Mesenchymal stem cell of Wharton's jelly (primary cell): ENCODE measurements around the gene LBX2.

DNA sequence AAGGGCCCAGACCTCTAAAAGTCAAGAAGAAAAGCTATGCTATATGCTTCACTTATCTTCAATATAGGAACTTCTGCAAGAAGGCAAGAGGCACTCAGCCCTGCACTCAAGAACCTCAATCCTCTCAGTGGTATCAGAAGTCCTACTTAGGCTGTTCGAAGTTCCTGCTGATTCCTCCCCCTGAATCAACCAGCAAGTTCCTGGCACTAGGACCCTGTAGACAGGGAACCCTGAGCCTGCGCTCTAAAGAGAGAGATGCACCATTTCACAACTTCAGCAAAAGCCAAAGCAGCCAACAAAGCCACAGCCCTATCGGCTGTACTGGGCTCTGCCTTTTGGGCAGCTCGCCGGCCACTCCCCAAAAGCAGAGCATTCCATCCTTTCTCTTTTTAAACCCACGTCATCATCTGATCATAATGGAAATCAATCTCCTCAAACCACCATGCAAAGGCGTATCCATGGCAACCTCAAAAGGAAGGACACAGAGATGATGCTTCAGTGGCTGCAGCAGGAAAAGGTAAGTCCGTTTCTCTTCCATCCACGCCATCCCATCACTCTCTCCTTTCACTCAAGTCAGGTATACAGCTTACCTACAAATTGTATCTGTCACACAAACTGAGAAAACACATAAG lies 5.2 kb upstream of the DCTN1 start:
- CAGE, long polyA plus RNA: no peak

DNA sequence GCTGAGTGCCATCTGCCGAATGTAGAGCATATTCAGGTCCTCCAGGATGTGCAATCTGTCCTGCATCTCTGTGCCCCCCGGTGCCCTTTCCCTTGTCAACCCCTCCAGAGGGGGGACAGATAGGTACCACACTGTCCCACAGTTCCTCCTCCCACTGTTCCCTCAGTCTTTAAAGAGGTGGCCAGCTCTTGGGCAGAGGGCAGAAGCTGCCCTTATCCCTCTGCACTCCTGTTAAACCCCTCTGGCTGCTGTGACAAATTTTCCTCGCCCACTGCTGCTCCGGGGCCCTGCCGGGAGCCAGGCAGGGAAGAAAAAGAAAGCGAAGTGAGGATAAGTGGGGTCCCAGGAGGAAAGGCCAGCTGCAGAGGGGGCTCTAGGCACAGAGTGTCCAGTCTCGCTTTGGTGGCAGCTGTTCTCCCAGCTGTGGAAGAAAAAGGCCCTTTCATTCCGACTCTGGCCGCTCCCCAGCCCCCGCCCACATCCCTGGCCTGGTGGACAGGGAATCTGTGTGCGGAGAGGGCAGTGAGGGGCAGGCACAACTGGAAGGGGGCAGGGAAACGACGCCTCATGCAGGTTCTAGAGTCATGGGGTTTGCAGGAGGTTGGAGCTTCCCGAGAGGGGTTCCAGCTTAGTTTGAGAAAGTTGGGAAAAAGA lies 2.1 kb downstream of the RTKN start:
- CAGE, long polyA plus RNA: no peak

DNA sequence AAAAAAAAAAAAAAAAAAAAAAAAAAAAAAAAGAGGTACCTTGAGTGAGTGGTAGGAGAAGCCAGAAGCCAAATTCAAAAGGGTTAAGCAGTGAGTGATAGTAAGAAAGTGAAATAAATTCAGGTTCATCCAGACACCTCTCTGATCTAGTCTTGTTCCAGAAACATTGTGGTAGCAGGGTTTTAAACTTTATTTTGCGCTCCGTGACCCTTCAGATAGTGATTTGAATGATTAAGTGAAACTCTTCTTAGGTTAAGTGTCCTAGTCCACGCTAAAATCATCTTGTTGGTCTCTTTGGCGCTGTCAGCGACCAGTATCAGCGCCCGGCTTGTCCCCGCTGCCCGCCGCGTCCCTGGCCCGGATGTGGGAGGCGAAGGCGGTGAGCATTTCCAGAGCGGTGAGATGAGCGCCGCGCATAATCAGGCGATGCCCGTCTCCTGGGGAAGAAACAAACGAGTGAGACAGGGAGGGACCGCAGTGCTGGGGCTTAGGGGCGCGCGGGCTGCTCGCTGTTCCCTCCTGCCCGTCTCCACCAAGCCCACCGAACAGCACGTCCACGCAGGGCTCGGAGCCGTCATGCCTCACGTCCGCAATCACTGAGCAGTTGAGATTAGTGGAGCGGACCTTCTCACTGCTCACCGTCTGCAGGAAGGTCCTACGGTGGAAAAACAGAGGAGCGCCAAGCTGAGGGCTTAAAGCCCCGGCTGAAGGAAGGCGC lies 505 bp downstream of the MRPL53 start:
- CAGE, long polyA plus RNA: start-site peak on the minus strand centred at position 352 of the sequence, 168 bp wide, 32 and 23 reads in 2 replicates

- CAGE, long polyA plus RNA: no peak
These were observed at the start of gene LBX2 for GRCh38 chr2:74499386-74500010. TSS of gene LBX2 (minus strand) at chr2:74499603.

- CAGE, long polyA plus RNA: no peak
These were observed 684 bp upstream of the PCGF1 start for GRCh38 chr2:74508206-74508551.

GRCh38 chr2:74554931-74555998 lies 745 bp downstream of the DOK1 start:
- CAGE, long polyA plus RNA: no peak

DNA sequence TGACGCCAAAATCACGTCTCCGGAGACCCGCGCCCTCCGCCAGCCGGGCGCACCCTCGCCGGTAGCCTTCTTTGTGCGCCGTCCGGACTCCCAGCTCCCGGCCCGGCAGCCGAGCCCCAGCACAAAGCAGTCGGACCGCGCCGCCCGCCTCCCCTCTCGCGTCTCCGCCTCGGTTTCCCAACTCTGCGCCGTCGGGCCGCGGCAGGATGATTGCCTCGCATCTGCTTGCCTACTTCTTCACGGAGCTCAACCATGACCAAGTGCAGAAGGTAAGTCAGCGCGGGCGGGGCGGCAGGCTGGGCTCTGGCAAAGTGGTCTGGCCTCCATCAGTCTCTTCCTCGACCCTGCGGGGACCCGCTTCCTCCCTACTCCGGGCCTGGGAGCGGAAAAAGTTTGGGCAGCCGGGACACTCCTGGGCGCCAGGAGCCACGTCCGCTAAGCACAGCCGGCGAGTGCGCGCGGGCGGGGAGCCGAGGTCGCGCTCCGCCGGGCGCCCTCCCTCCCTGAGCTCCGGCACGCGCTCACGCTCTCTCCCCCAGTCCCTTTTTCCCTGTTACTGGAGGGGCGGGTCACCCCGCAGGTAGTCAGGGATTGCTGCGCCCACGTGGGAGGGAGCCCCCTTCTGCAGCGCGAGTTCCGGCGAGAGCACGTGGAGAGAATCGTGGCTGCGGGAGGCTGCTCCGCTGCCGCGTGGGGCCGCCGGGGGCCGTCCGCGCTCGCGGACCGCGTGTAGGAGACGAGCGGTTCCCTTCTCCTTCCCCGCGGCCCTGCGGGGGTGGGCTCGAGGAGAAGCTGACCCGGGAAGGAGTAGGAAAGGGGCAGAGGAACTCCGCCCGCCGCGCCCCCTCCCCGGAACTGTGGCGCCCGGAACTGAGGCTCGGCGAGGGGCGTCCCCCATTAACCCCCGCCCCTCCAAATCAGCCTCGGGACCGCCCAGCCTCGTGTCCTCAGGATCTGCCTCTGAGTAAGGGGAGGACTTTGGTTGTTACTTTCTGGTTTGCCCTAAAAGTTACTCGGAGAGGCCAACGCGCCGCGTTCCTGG lies 769 bp downstream of the HK2 start:
- CAGE, long polyA plus RNA: no peak

DNA sequence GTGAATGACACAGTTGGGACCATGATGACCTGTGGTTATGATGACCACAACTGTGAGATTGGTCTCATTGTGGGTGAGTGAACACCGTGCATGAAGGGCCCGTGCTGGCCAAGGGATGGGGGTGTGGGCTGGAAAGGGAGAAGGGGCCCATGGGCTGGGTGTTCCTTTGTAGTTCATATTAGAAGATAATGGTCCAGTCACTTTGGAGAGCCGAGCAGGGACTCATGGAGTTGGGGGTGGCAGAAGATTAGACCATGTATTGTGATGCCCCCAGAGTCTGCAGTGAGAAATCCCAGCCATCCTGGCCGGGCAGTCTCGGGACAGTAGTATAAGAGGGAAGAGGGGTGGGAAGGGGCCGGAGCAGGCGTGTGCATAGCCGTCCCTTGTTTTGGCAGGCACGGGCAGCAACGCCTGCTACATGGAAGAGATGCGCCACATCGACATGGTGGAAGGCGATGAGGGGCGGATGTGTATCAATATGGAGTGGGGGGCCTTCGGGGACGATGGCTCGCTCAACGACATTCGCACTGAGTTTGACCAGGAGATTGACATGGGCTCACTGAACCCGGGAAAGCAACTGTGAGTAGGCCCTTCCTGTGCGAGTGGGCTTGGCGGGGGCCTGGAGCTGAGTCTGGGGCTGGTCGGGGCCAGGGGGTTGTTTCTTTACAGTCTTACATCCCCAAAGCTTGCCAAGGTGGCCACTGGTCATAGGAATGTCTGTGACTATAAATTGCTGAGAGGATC lies 40.1 kb downstream of the HK2 start:
- CAGE, long polyA plus RNA: no peak

GRCh38 chr2:74886240-74886753 lies 52.4 kb downstream of the HK2 start:
- CAGE, long polyA plus RNA: no peak

DNA sequence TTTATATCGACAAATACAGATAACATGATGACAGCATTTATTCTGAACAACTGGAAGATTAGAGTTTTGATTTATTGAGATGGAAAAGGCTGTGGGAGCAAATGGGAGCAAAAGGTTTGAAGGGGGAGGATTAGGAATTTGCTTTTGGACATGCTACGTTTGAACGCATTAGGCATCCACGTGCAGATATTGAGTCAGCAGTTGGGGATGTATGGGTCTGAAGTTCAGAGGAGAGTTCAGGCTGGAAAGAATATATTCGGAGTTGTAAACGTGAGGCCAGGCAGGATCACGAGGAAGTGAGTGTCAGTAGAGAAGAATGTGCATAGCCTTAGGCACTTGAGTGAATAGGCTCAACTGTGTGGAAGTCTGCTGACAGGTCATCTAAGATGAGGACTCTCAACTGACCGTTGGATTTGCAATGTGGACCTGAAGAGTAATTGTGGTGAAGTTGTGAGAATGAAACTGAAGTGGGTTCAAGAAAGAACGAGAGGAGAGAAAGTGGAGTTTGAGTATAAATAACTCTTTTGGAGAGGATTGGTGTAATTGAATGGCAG lies 40.7 kb upstream of the POLE4 start:
- CAGE, long polyA plus RNA: no peak

DNA sequence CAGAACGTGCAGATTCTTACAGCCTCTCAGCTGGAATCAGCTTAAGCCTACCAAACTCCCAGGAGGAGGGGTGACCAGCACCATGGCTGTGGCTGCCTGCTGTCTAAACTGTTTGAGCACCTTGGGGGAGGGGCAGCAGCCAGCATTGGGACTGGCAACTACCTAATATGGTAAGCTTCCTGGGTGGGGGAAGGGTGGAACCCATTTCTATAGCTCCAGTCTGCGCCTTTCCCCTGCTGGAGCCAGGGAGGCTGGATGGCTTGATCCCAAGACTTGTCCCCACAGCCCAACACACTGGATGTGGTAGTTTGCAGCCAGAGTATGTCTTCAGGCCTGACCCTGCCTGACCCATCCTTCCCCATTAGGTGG lies 10.7 kb upstream of the POLE4 start:
- CAGE, long polyA plus RNA: no peak

GRCh38 chr2:75238914-75239406 lies 39.6 kb upstream of the TACR1 start:
- CAGE, long polyA plus RNA: no peak

DNA sequence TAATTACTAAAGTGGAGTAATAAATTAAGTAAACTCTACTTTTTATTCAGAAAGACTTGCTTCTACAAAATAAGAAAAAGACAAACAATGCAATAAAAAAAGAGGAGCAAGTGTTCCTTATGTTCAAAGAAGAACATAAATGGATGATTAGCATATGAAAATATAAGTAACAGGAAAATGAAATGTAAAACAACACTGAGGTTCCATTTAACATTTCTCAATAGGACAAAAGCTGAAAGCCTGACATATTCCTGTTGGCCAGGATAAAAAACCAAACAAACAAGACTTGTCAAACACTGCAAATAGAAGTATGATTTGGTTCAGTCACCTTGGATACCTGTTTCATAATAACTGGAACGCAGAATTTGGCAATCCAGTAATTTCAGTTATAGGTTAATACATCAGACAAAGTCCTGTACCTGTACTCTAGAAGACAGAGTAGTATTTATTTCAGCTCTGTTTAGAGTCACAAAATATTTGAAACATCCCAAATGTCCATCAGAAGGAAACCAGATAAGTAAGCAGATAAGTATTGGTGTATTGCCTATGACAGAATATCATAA lies 16.5 kb upstream of the EVA1A start:
- CAGE, long polyA plus RNA: no peak

- CAGE, long polyA plus RNA: no peak
These were observed 734.3 kb upstream of the GCFC2 start for GRCh38 chr2:76444783-76445555.

- CAGE, long polyA plus RNA: no peak
These were observed 774.1 kb downstream of the LRRTM4 start for GRCh38 chr2:76748059-76748570.

DNA sequence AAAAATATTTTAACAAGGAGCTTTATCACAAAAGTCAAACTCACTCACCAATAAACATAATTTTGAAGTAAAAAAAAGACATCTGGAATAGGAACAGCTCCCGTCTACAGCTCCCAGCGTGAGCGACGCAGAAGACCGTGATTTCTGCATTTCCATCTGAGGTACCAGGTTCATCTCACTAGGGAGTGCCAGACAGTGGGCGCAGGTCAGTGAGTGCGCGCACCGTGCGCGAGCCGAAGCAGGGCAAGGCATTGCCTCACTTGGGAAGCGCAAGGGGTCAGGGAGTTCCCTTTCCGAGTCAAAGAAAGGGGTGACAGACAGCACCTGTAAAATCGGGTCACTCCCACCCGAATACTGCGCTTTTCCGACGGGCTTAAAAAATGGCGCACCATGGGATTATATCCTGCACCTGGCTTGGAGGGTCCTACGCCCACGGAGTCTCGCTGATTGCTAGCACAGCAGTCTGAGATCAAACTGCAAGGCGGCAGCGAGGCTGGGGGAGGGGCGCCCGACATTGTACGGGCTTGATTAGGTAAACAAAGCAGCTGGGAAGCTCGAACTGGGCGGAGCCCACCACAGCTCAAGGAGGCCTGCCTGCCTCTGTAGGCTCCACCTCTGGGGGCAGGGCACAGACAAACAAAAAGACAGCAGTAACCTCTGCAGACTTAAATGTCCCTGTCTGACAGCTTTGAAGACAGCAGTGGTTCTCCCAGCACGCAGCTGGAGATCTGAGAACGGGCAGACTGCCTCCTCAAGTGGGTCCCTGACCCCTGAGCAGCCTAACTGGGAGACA lies 231.7 kb upstream of the LRRTM4 start:
- CAGE, long polyA plus RNA: no peak

DNA sequence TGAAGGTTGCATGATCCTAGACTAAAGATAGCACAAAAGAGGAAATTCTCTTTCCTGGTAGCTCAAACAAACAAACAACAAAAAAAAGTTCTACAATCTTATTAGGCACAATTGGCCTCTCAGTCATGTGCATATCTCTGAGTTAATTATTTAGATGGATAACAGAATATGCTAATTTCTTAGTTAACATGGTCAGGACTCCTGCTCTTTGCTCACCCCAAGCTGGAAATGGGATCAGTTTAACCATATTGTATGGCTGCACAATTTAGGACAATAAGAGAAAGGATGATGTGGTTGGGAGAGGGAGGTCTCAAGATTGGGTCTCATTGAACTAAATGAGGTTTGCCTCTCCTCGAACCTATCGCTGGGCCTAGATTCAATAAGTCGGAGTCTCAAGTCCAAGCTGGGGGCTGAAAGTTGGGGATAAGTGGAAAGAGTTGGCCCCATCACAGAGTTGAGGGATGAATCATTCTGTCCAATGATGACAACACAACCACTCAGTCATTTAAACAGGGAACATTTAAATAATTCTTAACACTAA lies 350.3 kb downstream of the CTNNA2 start:
- CAGE, long polyA plus RNA: no peak

GRCh38 chr2:81015765-81016158 lies 711.2 kb upstream of the LRRTM1 start:
- CAGE, long polyA plus RNA: no peak

- CAGE, long polyA plus RNA: no peak
These were observed 48.0 kb downstream of the TRABD2A start for GRCh38 chr2:84832894-84833368.

DNA sequence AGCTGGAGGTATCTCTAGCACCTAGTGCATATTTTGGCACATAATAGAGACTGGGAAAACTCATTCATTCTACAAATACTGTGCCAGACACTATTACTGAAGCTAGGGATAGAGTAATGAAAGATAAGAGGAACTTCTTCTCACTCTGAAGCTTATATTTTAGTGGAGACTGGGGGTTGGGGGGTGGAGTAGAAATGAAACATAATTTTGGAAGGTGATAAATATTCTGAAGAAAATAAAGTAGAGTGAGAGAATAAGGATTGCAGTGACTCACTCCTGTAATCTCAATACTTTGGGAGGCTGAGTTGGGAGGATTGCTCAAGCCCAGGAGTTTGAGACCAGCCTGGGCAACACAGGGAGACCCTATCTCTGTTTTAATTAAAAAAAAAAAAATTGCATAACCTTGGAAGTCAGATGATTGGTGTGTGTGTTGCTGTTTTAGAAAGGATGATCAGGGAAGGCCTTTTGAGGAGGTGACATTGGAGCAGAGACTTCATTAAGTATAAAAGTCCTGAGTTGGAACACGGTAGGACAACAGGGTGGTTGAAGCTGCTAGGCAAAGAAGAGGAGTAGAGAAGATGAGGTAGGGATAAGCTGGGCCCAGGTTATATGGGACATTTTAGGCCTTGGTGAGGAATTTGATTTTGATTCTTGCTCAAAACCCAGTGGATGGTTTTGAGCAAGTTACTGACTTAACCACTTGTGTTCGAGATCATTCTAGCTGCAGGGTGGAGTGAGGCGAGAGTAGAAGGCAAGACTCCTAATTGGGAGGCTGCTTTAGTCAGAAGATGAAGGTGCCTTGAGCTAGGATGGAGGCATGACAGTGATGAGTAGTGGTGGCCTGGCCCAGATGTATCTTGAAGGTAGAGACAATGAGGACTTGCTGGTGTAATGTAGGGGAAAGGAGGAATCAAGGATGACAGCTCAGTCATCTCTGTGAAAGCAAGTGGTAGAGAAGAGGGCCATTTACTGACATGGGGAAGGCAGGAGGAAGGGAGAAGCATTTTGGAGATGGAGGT lies 19.6 kb downstream of the KCMF1 start:
- CAGE, long polyA plus RNA: no peak